Ileum (tissue), 1 donor: ENCODE data around the gene HS1BP3.

- PRO-cap: no peak
These were observed 22.8 kb upstream of the SDC1 start for GRCh38 chr2:20247693-20248207.

GRCh38 chr2:20312117-20312459 lies 38.6 kb downstream of the PUM2 start:
- PRO-cap: no peak

DNA sequence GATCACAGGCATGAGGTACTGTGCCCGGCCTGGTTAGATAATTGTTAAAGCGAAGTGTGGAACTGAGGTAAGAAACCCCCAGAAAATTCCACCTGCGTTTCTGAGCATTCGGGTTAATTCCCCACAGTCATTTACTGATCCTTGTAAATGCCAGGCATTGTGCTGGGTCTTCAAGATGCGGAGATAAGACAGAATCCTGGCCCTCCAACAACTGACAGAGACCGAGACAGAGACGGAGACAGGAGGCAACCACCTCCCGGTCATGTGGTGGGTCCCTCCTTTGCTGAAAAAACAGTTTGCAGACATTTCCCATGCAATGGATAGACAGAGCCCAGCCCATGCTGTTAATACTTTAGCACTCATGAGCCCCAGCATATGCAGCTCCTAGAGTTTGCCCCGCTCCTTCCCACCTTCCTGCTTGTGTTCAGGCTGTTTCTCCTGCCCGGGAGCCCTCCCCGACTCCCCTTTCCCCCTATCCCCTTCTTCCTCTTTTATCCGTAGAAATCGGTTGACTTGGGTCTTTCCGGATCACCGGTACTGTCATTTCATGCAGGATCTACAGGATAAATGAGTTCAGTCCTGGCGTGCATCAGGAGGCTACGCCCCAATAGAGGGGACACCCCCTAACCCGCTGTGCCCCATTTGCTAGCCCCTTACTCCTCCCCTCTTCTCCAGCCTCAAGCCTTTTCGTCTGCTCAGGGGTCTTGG lies 1.6 kb upstream of the RHOB start:
- PRO-cap: no peak

DNA sequence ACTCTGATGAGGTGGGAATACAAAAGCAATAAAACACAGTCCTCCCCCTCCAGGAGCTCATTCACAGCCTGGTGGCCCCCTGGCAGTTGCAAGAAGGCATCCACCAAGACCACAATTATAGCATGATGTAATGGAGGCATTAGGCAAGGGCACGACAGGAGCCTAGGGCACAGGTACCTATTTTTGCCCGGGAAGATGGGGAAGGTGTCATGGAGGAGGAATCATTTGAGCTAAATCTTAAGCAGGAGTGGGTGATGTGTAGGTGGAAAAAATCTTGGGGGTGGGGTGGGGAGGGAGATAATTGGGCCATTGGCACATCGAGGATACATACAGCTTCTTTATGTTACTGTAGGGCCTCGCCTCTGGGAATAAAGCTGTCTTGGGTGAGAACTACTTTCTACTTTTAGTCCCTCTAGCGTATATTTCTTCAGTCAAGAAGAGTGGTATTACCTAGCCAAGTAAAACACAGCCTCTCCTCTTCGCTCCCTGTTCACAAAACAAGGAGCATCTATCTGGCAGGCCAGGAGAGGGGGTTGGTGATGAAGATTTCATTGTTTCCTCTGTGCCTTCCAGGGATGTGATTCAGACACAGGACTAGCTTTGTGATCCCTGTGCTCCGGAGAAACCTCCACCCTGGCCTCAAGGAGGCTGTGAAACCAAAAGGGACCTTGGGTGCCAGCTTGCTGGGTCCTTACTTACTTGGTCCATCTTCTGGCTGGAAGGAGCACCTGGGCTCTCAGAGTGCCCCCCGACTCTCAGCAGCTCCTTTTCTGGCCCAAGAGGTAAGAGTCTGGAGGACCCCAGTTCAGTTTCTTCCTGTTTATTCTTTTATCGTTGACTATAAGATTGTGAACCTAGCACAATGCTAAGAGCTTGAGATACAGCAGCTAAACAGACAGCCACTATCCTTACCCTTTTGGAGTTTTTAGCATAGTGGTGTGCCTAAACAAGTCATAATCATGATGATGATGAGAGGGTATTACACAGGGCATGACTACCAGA lies 5.6 kb downstream of the RHOB start:
- PRO-cap: no peak

DNA sequence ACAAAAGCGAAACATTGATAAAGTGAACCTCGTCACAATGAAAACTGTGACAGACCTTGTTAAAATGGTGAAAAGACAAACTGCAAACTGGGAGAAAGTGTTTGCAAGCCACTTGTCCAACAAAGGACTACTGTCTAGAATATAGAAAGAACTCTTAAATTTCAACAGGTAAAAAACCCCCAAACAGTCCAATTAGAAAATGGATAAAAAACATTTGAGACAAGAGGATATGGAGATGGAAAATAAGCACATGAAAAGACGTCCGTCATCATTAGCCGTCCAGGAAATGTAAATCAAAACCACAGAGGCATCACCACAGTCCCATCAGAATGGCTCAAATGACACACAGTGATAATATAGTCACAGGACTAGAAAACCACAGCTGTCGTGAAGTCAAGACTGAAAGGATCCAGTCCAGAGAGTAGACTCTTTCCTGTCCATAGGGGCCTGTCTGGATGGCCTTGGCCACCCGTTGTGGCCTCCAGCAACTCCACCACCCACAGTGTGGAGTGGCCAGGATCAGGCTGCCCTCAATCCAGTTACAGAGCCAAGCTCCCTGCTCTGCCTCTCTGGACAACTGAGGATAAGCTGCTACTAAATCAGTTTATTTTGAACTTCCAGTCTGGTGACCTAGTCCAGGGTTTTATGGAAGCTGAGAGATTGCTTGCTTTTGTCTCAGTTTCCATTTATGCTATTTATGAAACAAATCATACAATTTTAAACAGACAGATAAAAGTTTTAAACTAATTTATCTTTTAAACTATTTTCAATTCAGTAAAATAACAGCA lies 60.3 kb downstream of the RHOB start:
- PRO-cap: no peak

- PRO-cap: no peak
These were observed 74.3 kb downstream of the HS1BP3 start for GRCh38 chr2:20576528-20577086.

- PRO-cap: no peak
These were observed 55.6 kb downstream of the HS1BP3 start for GRCh38 chr2:20595200-20595864.

- PRO-cap: no peak
These were observed 51.8 kb downstream of the HS1BP3 start for GRCh38 chr2:20598956-20599563.

DNA sequence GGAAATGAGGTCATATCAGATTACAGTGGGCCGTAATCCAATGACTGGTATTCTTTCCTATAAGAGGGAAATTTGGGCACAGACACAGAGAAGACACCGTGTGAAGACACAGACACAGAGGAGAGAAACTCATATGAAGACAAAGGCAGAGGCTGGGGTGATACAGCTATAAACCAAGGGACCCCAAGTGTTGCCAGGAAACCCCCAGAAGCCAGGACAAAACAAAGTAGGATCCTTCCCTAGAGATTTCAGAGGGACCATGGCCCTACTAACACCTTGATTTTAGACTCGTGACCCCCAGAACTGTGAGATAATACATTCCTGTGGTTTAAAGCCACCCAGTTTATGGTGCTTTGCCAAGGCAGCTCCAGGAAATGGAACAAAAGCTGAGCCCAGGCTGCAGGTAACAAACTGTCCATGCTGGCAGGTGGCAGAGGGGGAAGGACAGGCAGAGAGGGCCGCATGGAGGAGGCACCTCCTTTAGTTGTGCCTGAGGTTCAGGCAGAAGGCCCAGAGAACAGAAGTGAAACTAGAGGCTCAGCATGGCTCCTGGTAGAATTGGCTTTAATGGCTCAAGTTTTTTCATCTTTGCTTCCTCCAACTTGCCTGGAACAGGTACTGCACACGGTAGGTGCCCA lies 36.8 kb downstream of the HS1BP3 start:
- PRO-cap: no peak

- PRO-cap: no peak
These were observed 31.5 kb downstream of the HS1BP3 start for GRCh38 chr2:20619179-20619924.

DNA sequence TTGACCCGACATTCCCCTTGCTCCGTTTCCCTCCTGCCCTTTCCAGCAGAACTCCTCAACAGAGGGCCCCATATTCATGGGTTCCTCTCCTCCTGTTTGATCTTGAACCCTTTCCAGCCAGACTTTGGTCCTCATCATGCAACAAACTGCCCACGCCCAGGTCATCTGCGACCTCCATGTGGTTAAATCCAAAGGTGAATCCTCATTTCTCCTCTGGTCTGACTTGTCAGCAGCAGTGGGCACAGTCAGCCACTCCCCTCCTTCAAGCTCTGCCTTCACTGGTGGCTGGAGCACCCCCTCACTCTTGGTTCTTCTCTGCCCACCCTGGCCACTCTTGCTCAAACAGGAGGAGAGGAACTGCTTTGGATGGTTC lies 2.7 kb downstream of the HS1BP3 start:
- PRO-cap: no peak

DNA sequence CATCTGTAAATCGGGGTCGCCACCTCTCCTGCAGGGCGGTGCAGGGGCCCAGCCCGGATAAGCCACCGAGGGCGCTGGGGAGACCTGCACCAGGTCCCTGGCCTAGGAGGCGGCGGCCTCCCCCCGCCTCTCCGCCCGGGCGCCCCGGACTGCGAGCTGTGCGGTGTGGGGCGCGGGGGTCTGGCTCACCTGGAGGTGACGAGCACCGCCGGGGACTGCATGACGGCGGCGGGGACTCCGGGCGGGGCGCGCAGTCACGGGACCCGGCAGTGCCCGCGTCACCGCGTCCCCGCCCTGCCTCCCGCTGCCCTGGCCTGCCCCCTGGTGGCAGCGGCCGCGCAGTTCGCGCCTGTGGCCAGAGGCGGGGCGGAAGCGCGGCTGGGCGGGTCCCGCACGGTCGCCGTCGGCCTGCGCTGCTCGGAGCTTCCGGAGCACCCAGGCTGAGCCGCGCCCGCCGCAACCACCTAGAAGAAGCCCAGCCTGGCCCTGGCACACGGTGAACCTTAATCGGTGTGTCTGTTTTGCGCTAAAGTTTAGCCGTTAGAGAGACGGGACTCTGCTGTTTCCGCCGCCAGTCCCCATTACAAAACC lies at the start of gene HS1BP3:
HS1BP3 (minus strand) TSS at position 256 of the 591 bp plus-strand sequence.
- PRO-cap: bidirectional peak, plus-strand start at position 358 of the sequence, minus-strand start at position 230 of the sequence

- PRO-cap: no peak
These were observed 8.0 kb downstream of the GDF7 start for GRCh38 chr2:20674949-20675436.

DNA sequence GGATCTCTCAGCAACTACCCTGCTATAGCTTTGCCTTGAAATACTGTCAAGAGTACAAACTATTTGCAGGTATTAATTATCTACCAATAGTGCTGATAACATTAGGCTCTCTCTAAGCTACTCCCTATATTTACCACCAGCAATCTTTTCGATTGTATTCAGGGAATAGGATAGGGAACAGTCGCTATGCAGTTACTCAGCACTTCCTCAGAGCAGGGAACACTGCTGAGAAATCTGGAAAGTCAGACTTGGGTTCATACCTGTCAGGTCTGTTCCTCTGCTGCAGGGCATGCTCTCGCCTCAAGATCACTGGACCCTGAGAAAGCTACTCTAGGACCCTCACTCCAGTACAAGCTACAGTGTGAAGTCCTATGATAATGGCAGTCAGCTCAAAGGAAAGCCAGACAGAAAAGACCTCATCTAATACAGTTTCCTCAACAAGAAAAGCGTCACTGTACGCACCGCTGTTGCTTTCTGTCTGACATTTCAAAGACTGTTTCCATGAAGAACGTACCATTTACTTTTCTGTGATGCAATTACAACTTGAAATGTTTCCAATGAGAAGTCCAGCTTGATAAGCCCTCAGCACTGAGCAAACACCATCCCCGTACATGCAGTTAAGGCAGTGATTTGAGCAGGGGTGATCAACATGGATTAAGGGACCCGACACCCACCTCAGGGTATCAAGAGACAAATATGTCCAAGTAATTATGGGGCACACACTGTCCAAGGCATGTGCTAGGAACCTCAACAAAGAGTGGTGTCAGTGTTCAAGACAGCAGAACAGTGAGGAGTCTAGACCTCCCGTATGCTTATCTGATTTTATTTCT lies 22.8 kb downstream of the GDF7 start:
- PRO-cap: no peak

- PRO-cap: no peak
These were observed 28.9 kb downstream of the APOB start for GRCh38 chr2:21014872-21015491.

GRCh38 chr2:21035366-21036458 lies 8.2 kb downstream of the APOB start:
- PRO-cap: no peak

GRCh38 chr2:23122632-23123173 lies 262.3 kb upstream of the KLHL29 start:
- PRO-cap: no peak

DNA sequence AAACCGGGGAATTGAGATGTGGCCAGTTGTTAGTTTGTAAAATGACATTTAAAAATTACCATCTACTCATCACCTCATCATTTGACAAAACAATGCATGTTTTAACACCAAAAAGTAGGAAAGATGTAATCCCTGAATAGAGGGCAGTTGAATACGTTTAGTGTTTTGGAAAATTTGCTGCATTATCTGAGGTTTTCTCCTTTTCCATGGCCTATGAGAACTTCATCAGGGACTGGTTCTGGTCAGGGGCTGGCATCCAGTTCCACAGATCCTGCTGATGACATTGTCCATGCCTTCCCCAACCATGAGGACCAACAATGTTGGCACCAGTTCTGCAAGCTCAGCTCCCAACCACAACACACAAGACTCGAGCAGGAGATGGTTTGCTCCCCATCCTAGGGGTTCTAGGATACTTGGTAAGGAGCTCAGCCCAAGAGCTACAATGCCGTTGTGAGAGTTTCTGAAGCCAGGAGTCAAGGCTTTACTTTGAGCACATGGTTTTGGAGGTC lies 20.4 kb downstream of the KLHL29 start:
- PRO-cap: no peak

- PRO-cap: no peak
These were observed 117.2 kb downstream of the KLHL29 start for GRCh38 chr2:23502007-23502687.

- PRO-cap: no peak
These were observed 138.9 kb downstream of the KLHL29 start for GRCh38 chr2:23523451-23524771.